Parotid gland (tissue), 1 donor: ENCODE measurements around the genes COL24A1 and SH3GLB1.

DNA sequence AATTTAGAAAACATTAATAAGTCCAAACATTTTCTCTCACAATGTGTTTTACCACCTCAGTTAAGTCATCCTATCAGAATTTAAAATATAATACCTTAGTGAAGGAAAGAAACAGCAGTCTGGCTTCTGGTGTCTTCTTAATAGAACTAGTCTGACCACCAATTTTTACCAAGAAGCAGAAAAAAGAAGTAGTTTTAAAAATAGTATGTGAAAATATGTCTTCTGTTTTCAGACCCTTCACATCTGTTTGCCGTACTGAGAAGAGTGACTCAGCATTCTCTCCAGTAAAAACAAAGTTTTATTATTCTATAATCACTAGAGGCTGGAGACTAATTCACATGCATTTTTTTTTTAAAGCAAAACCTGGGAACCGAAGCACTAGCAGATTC, 163.8 kb downstream of the COL24A1 start:
- PRO-cap = no peak

GRCh38 chr1:86156585-86157302, at the start of gene COL24A1:
TSS of gene COL24A1 (minus strand) at chr1:86156772.
- PRO-cap = no peak

DNA sequence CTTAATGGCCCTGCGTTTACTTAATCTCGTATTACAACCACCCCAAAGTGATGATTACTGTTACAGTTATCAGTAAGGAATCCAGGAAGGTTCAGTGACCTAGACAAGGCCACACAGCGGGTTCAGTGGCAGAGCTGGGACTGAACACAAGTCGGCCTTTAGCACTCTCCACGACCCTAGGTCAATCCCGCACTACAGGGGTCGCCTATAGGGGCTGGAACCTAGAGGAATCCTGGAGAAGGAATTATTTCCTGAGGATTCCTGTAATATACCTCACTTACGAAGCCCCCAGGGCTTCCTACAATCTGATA, 821 bp downstream of the ODF2L start:
- PRO-cap = no peak

DNA sequence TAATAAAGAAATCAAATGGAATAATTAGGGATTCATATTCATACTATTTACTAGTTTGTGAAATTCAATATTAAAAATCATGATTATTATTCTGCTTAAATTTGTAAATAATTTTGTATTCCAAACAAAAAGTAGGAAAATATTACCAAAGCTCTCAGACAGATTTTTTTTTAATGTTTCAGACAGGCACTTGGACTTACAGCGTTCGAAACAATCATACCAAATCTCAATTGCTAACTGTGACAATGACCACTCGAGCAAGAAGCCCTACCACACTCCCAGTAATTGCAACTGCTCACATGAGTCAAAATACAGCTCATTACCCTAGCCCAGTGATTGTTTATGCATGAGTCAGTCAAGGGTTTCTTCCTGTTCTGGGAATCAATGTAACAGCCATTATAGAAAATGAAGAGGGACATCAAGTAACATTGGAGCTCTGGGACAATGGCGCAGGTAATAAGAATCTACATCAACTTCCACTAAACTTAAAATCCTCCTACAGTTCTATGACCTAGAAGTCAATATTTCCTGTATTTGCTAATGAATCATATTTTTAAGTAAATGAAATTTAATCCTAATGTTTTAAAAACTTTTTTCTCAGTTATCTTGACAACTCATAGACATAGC, 56.1 kb upstream of the SH3GLB1 start:
- PRO-cap = no peak

DNA sequence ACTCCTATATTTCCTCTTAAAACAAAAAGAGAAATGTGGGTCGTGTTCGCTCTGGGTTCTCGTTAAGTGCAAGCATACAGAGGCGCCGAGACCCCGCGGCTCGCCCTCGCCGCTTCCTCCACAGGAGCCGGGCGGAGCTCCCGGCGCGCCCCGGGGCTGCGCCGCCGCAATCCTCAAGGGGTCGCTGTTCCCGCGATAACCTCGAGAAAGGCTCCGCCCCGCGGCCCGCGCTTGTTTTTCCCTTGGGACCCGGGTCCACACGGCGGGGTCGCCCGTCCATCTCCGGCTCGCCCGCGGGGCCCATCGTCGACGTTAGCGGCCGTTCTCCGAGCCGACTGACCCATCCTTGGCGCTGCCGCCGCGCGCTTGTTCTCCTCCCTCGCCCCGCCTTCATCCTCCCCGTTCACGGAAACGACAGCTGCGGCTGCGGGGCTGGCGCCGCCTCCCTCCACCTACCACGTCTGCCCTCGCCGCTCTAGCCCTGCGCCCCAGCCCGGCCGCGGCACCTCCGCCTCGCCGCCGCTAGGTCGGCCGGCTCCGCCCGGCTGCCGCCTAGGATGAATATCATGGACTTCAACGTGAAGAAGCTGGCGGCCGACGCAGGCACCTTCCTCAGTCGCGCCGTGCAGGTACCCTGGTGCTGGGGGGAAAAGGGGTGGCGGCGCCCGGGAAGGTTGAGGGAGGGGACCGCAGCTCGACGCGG, at the start of gene SH3GLB1:
Gene SH3GLB1, plus strand, starts transcription at position 234 of the 703 bp plus-strand sequence.
- PRO-cap = bidirectional peak, plus-strand start at position 245 of the sequence, minus-strand start at position 119 of the sequence; bidirectional peak, plus-strand start at position 460 of the sequence, minus-strand start at position 342 of the sequence

DNA sequence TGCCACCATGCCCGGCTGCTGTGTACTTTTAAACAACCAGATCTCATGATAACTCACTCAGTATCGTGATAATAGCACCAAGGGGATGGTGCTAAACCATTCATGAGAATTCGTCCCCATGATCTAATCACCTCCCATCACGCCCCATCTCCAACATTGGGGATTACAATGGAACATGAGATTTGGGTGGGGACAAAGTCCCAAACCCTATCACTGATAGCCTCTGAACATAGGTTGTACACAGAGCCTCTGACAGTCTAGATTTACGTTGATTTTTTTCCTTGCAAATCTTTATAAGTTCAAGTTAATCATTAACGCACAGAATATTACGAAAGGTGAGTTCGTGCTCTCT, 61.3 kb downstream of the SELENOF start:
- PRO-cap = no peak

DNA sequence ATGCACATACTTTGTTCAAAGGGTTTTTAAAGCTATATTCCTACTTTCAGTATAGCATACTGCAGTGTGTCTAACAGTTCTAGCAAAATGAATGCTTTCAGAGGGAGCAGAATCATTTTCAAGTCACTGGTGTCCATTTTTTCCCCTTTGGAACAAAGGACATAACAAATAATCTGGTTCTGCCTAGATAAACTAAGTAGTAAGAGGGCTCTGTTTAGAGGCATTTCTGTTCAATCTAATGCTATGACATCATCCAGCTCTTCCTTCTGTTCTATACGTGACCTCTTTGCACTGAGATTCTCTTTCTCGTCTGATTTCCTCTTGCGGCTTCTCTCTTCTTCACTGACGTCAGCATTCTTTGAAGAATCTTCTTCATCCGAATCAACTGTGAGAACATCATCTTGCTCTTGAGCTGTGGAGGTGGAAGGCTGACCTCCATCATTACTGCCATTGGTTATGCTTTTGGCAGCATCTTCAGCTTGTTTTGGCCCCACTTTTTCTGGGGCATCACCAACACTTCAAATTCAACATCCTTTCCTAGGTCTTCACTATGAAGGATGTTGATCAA, 130.3 kb downstream of the HS2ST1 start:
- PRO-cap = no peak

GRCh38 chr1:87132668-87133069, 196.0 kb upstream of the LMO4 start:
- PRO-cap = no peak

DNA sequence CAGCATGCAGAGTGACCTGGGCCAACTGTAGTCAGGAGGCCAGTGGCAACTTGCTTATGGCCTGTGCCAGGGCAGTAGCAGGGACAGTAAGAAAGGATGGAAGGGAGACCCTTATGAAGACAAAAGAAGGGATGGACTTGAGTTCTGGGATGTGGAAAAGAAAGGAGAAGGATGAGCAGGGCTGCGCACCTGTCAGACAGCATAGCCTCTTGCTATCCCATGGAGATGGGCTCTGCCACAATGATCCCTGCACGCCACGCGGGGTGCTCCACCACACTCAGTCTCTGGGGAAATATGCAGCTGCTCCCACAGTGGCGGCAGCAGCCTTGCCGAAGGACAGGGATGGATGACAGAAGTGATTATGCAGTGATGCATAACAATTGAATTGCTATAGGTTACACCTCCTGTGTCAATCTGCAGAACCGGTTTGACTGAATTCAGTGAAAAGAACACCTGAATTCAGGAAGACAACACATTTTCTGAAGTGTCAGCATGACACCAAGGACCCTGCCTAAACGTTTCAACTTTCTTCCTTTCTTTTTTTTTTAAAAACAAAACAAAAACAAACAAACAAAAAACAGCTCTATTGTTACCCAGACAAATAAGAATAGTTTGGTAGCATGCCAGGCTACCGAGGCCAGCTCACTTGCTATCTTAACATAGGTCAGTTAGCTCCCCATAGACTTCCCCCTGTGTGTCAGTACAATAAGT, 127.8 kb upstream of the LMO4 start:
- PRO-cap = no peak

DNA sequence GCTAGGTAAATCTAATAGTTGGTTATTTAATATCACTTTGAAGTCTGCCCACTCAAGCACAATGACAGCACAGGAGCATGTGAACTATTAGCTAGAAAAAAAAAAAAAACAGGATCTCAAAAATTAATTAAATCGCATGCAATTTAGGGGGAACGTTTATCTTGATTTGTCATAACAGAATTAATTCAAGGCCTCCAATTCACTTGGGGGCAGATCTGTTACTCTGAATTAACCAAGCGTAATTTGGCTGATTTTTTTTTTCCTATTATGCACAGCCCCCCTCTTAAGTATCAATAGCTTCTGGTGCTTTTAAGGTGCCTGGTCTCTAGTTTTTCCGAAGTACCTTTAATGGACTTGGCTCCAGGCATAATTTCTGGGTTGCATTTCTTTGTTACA, 7.1 kb downstream of the LMO4 start:
- PRO-cap = no peak

DNA sequence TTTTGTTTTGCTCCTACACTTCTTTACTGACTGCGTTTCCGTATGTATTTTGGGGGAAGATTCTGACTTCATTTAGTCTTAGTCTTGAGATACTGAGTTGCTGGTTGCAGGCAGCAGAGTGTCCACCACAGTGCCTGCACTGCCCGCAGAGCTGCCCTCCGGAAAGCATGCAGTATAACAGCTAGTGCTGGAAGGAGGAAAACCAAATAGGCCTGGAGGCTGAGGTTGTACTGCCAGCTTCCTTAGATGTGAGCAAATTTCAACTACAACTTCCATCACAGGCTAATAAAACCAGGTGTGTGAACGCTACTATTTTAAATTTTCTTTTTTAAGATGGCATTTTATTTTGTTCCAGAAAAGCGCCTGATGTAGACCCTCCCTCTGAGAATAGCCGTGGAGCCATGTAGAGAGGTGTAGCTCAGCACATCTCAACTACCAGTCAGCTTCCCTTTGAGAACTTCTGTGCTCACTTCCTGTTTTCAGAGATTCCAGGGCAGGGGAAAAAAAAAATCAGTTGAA, 17.5 kb downstream of the LMO4 start:
- PRO-cap = no peak

DNA sequence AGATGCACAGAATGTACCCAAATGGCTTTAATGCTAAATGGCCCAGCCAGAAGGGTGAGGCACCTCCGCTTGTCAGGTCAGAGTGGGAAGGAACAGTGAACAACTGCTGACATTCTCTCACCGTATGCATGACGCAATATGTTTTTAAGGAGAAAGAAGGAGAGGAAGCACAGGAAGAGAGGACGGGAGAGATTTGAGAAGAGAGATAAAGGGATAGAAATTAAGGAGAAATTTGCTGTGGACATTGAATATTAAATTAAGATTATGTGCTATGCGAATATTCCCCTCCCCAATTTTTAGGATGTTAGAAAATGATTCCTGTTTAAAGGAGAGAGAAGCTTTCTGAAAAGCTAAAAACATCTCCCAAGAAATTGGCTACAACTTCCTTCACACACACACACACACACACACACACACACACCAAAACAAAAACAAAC, 525.5 kb downstream of the LMO4 start:
- PRO-cap = no peak

DNA sequence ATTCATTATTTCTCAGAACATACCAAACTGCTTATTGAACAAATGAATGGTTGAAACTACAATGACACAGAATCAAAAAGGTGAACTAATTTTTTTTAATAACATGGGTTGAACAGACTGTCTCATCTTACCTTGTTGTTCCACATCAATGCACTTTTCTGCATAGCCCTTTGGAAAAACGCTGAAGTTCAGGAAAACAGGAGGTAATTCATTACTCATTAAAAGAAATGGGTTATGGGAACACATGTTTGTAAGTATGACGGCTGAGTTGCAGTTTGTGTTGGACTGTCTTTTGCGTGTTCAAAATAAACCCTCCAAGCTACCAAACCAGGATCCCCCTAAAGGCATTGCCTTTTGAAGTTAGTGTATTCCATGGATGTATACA, 514.9 kb upstream of the PKN2 start:
- PRO-cap = no peak

GRCh38 chr1:88327504-88328336, 356.4 kb upstream of the PKN2 start:
- PRO-cap = no peak

- PRO-cap = no peak
Observed at GRCh38 chr1:88661205-88661476, 22.9 kb upstream of the PKN2 start.

DNA sequence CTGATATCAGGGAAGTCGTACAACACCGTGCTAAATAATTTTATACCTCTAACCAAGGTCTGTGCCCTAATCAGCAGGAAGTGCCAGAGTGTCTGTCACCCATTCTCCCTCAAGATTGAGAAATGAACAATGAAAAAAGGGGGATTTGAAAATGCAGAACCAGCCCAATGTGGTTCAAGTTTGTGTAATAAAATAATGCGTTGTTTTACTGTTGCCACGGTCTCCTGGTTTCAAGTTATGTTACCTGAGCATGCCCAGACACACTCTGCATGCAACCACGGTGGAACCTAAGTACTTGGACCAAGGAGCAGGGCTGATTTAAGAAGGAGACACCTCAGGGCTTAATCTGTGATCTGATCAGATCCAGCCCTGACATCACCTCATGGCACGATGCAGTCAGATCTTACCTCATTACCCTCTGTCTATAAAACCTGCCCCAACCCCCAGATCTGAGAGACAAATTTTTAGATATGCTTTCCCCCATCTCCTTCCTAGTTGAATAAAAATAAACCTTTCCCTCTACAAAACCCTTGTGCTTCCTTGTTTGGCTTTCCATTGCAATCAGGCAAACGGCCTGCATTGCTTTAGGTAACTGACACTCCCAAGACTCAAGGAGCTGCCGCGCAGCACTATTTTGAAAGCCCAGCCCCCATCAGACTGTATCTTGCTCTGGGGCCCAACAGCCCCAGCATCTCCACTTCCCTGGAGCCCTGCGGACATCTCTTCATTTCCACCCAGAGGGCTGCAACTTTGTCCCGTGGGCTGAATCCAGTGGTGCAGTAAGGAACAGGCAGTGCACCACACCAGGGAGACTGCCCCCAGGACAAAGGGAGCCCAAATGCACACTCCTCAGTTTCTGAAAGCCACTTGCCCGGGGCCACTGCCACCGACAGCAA, 14.9 kb downstream of the GBP1 start:
- PRO-cap = no peak

DNA sequence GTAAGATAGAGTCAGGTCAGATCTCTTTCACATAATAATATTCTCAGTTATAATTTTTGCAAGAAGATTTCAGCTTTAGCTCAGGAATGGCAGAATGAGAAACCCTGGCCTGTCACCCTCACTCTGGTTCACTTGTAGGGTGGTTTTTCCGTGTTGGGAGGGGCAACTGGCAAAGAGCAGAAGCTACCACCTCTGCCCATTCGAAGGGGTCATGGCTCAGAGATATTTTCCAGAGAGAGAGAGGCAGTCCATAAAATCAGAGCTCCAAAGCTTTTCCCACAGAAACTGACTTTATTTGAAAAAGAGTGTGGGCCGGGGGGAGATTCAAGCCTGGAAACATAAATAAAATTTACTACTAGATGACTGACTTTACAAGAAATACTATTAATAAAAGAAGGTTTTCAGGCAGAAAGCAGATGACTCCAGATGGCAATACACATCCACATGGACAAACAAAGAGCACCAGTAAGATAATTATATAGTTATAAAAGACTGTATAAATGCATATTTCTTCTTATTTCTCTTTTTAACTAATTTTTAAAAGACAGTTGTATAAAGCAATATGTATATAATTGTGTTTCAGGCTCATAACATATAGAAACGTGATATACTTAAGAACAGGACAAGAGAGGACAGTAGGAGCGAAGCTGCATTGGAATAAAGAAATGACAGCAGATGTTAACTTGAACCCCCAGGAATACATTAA, 3.8 kb upstream of the GBP1 start:
- PRO-cap = no peak

GRCh38 chr1:89127730-89128087, 1.8 kb upstream of the GBP2 start:
- PRO-cap = no peak

- PRO-cap = no peak
Observed at GRCh38 chr1:89530384-89531150, 5.9 kb downstream of the LRRC8B start.

GRCh38 chr1:89547501-89548140, 23.0 kb downstream of the LRRC8B start:
- PRO-cap = no peak